LHCN-M2 (cell line): ENCODE data around the genes DFFB and ACOT7.

DNA sequence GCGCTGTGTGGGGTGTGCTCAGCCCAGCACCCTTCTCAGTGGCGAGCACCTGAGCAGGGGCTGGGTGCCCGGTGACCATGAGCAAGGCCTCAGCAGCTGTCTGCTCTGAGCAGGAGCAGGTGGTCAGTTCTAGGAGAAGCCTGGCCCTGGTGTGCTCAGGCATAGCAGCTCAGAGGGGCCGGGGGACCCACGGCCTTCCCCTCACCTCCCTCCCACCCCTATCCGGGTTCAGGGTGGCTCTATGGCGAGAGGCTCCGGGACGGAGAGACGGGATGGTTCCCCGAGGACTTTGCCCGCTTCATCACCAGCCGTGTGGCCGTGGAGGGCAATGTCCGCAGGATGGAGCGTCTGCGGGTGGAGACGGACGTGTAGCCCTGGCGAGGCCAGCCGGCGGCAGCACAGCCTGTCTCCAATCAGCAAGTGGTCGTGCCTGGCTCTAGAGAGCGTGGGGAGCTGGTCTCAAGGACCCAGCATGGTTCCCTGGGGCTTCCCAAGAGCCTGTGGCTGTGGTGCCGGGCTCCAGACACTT lies 25.8 kb downstream of the ARHGEF16 start:
- RAMPAGE, long total RNA: no peak

DNA sequence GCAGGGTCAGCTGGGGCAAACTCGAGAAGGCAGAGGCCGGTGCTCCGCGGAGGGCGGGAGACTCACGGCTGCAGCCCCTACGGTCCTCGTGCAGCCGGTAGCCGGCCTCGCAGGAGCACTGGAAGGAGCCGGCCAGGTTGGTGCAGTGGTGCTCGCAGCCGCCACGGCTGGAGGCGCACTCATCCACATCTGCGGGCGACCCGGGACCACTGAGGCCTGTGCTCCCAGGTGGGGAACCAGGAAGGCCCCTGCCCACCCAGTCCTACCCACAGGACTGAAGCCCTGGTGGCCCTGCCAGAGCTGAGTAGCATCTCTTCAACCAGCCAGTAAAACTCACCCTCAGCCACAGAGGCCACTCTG lies 55.3 kb downstream of the ARHGEF16 start:
- RAMPAGE, long total RNA: no peak

- RAMPAGE, long total RNA: no peak
These were observed 65.4 kb downstream of the MEGF6 start for GRCh38 chr1:3545960-3546236.

- RAMPAGE, long total RNA: no peak
These were observed 7.0 kb downstream of the TPRG1L start for GRCh38 chr1:3631574-3632448.

DNA sequence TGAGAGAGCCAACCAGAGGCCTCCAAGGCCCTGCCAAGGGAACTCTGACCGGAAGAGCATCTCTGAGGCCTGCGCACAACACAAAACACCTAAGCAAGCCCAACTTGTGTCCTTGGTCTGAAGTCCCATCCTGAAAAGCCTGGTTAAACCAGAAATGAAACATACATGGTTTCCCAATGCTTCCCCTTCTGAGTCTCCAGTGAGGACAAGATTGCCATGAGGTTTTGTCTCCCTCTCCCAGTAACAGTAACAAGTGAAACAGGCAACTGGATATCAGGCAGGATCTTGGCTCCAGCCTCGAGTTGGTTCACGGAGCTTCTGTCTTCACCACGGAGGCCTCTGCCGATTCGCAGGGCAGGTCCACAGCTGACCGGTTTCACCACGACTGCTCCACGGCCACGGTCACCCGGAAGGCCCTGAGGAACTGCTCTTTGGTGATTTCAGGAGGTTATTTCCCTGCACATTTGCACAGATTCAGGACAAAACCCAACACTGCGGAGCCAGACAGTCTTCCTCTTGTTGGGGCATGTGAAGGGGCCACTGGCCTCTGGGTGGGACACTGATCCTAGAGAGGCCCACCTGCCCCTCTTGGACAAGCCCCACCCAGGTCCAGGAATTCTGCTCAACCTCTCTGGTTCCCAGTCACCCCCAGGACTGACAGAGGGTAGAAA lies 14.1 kb upstream of the CCDC27 start:
- RAMPAGE, long total RNA: no peak

DNA sequence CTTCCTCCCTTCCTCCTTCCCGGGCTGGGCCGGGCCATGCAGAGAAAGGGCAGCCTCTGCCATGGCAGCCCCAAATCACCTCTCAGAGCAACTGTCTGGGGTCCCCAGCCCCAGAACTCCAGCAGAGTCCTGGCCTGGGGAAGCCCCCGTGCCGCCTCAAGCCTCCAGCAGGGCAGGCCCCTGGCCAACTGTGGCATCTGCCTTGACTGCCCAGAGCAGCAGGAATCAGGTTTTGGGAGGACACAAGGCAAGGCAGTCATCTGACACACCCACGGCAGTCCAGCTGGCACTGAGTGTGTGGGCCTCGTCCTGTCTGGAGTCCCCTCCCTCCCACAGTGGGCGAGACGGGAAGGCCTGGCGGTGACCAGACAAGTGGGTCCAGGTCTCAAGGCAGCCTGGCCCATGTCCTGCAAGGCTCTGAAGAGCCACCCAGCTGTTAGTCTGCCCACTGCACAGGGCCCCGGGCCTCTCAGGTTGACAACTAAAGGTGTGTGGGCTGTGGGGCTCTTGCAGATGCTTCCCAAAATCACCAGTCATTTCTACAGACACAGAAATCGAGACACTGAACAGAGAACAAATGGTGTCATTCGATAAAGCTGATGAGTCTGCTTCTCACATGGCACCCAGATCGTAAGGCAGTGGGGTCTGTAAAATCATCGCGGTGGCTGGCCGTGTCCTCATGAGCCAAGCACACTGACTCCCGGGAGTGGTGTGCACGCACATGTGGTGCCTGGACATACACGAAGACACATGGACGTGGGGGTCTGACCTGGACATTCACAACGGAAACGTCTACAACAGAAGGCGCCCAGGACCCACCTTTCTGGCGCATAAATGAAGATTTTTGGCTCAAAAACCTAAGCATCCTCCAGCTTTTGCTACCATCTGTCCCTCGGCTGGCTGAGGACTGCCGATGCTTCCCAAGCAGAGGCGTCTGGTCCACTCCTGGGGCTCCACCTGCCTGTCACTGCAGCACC lies 6.5 kb downstream of the SMIM1 start:
- RAMPAGE, long total RNA: no peak

- RAMPAGE, long total RNA: no peak
These were observed at the start of gene DFFB for GRCh38 chr1:3856741-3858012. Gene DFFB, plus strand, starts transcription at chr1:3857476.

- RAMPAGE, long total RNA: no peak
These were observed 19.9 kb downstream of the C1orf174 start for GRCh38 chr1:3880124-3880570.

GRCh38 chr1:4027538-4027961 lies 127.5 kb upstream of the C1orf174 start:
- RAMPAGE, long total RNA: no peak

DNA sequence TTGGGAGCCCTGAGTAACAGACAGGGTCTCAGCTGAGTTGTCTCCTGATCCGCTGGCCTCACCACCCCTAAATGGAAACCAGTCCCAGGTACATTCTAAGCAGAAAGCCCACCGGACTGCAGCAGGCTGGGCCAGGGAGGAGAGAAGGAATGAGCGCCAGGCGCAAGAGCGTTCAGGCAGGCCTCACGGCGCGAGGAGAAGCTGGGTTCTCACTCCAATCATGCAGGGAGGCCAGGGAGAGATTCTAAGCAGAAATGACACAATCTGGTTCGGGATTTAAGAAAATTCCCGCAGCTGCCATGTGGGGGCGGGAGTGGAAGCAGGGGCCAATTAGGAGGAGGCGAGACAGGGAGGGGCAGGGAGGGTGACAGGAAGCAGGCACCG lies 12.0 kb downstream of the NPHP4 start:
- RAMPAGE, long total RNA: no peak

GRCh38 chr1:6006870-6007293 lies 14.7 kb upstream of the NPHP4 start:
- RAMPAGE, long total RNA: no peak

DNA sequence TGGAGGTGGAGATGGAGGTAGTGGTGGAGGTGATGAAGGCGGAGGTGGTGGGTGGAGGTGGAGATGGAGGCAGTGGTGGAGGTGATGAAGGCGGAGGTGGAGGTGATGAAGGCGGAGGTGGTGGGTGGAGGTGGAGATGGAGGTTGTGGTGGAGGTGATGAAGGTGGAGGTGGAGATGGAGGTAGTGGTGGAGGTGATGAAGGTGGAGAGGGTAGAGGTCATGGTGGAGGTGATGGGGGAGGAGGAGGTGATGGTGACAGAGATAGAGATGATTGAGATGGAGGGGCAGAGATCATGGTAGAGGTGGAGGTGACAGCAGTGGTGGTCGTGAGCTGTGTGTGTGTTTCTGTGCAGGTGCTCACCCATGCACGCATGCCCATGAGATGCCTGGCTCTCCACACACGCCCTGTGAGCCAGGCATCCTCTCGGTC lies 20.3 kb upstream of the NPHP4 start:
- RAMPAGE, long total RNA: no peak

- RAMPAGE, long total RNA: no peak
These were observed 24.2 kb upstream of the NPHP4 start for GRCh38 chr1:6016174-6017010.

DNA sequence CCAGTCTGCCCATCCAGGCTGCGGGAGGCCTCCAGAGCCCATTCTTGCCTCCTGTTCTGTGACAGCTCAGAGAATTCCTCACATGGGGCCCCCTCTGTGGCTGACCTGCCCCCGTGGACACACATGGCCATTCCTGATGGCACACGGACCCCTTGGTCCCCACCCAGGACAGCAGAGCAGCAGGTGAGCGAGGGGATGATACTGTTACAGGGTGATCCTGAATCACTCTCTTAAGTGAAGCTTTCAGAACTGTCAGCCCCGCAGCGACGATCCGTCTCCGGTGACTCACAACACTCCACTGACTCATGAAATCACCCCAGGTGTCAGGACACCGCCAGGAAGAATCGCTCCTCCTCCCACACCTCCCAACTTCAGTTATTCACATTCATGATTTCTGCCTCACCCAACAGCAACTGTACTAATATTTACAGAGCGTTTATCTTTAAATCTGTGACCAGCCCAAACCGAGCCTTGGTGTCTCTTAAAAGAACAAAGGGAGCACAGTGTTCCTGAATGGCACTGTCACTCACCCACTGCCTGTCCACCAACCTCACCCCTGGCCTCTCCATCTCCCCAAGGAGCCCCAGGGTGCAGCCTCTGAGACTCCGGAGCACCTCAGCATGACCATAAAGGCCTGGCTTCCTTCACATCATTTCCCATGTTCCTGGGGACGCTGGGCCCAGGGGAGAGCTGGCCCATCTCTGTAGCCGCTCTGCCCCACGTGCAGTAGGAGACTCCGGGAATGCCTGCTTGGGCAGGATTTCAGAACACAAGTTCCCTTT lies 22.3 kb downstream of the CHD5 start:
- RAMPAGE, long total RNA: no peak

GRCh38 chr1:6209167-6209653 lies 3.3 kb downstream of the RNF207 start:
- RAMPAGE, long total RNA: no peak

DNA sequence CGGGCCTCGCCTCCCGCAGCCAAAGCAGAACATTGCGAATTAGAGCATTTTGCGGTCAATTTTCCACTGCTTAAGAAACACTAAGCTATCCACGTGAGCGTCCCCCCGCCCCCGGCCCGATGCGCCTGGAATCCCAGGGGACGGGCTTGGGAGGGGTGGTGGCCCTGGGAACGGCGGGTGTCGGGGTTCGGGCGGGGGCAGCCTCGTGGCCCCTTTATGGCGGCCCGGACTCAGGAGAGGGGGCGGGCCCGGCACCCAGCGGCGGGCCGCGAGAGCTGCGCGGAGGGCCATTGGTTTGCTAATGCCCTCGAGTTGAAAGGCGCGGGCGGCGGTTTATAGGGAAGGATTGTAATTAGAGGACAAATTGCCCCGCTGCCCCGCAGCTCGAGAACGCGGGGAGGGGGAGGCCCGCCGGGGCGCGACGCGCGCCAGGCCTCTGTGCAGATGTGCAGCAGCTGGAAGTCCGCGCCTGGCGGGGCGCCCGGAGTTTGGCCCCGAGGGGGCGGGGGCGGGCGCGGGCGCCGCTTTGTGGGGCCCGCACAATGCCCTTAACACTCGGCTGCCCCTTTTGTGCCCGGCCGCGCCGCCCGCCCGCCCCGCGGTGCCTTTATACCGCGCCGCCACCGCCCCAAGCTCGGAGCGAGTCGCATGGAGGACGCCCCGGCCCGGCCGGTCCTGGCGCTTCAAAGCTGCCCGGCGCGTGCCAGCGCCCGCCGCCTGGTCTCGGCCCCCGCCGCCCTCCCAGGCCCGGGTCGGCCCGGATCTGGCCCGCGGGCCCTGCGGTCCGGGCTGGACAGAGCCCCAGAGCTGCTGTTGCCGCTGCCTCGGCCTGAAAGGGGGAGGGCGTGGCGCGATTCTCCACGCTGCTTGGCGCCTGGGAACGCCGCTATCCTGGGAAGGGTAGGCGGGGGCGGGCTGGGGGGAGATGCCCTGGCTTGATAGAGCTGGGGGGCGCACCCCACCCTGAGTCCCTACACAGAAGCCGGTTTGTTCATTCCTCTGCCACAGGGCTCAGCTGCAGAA lies 1.8 kb upstream of the HES3 start:
- RAMPAGE, long total RNA: no peak

GRCh38 chr1:6262810-6263429 lies 2.0 kb upstream of the GPR153 start:
- RAMPAGE, long total RNA: no peak

DNA sequence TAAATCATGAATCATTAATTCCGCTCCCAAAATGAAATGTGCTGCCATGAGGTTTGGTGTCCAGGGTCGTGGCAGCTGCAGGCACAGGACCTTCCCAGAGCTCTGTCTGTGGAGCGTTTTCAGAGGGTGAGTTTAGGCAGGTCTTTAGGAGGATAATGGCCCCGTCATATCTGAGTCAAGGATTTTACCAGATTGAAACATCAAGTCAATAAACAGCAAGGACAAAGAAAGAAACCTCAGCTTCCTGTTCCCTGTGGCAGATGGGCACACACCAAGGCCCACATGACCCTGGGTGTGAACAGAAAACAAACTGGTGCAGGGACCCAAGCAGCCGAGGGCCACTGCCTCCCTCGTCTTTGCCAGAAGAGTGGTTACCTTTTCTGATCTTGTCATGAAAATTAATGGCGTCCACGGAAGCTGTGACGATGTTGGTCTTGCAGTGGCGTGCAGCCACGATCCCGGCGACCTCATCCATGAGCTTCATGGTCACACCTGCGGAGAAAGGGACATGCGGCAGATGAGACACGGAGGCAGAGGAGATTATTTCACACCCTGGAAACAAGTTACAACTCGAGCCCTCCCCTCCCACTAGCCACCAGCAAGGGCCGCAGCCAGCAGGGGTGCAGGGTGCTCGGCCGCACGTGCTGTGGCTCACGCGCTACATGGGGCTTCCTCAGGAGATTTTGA lies 33.7 kb upstream of the GPR153 start:
- RAMPAGE, long total RNA: no peak

GRCh38 chr1:6393640-6394383 lies at the start of gene ACOT7:
Gene ACOT7, minus strand, starts transcription at chr1:6393767.
- RAMPAGE, long total RNA: no peak

DNA sequence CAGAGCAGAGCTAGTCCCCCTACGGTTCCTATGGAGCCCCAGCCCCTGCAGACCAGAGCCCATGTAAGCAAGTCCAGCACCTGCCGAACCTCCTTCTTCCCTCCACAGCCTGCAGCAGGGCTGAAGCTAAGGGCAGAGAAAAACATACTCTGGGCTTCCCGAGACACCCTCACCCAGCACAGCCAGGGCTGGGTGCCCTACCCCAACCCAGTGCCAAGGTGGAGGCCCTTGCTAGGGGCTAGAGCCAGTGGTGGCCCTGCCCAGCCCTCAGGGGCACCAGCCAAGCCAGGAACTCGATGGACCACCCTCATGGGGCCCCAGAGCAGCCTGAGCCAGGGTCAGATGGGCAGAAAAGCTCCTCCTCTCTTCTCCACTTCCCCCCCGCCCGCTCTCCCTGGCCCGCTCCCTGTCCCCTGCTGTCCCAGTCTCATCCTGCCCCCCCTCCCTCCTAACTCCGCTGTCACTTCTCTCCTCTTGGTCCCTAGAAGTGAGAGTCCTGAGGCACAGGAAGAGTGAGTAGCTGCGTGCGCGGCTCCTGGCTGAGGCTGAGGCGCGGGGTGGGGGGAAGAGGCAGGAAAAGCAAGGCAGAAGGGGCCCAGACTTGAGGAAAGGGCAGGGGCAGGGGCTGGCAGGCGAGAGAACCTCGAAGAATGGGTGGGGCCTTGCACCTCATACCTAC lies 15.9 kb downstream of the TNFRSF25 start:
- RAMPAGE, long total RNA: no peak